Skin of body (tissue), 2 donors: ENCODE results near the gene THAP6.

DNA sequence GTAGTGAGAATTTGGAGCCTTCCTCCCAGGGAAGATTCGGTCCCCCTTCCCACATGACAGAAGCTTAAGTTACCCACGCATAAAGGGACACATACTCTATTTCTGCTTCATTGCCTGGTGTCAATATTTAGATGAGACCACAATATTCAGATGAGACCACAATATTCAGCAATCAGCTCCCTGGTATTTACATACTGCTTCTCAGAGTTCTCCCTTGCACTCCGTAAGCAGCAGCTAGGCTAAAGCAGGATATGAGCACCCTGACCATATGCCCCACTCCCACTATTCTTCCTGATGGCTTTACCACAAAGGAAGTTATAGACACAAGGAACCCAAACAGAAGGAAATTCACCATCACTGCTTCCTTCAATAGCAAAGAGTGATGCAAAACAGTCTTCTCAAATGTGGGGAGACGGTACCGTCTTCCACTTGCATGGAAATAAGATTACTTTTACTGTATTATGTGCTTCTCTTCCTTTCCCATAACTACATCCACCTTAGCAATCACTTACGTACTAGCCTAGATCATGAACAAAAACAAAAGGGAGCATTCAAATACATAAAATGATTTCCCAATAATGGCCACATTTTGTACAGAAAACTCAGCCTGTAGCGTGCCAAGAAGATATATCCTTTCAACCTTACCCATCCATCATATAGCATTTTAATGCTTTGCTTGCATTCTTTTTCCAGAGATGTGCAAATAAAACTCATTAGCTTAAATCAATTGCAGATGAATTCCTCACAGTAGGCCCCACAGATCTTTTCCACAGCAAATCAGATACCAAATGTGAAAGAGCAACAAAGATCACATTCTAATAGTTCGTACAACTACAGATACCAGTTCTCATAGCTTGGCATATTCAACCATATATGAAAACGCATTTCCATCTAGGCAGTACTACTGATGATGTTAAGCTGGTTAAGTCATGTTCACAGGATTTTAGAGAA lies 20.9 kb downstream of the GRSF1 start:
- RAMPAGE, long total RNA = no peak

- RAMPAGE, long total RNA = no peak
These were observed 1.2 kb downstream of the MOB1B start for GRCh38 chr4:70903318-70903821.

DNA sequence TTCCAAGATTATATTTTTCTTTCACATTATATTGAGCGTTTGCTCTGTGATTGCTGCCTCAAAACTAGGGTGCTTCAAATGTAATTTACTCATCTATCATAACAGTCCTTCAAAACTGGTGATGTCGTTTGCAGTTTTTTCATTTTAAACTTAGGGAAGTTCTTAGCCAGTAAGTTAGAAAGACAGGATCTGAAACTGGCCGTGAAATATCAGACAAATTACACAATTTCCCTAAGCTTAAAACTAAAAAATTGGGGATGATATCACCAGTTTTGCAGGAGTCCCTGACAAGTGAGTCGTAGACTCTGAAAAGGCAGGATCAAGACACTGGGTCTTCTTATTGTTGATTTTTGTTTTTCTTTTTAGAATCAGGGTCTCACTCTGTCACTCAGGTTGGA lies 44.8 kb downstream of the MOB1B start:
- RAMPAGE, long total RNA = no peak

- RAMPAGE, long total RNA = no peak
These were observed 186.1 kb downstream of the SLC4A4 start for GRCh38 chr4:71373067-71373679.

GRCh38 chr4:71419658-71420355 lies 232.7 kb downstream of the SLC4A4 start:
- RAMPAGE, long total RNA = no peak

DNA sequence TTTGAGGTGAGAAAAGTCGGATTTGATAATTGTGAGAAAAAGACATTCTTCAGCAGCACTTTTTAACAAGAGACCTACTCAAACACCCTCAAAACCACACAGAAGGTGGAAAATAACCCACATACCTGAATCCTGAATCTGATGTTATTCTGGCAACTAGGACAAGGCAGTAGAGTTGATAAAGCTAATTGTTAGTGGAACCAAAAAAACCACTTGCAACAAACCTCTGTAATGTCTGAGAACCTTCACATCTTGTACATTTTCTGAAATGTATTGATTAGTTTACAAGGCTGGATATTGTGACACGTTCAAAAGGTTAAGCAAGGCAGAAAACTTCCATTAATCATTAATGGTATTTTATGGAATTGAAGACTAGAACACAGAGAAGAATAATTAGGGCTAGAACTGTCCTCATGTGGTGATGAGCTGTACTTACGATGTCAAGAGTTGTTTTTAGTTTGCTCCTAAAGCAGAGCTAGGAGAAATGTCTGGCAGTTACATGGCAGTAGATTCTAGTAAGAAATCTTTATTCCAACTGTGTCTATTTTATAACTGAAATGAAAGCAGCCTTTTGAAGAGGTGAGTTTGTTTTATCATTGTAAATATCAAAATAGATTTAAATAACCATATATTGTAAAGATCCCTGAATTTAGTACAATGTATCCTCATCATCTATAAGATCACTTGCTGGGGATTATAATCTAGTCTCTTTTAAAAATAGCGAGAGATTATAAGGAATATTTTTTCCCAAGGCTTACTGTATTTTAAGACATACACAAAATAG lies 12.2 kb downstream of the GC start:
- RAMPAGE, long total RNA = no peak

DNA sequence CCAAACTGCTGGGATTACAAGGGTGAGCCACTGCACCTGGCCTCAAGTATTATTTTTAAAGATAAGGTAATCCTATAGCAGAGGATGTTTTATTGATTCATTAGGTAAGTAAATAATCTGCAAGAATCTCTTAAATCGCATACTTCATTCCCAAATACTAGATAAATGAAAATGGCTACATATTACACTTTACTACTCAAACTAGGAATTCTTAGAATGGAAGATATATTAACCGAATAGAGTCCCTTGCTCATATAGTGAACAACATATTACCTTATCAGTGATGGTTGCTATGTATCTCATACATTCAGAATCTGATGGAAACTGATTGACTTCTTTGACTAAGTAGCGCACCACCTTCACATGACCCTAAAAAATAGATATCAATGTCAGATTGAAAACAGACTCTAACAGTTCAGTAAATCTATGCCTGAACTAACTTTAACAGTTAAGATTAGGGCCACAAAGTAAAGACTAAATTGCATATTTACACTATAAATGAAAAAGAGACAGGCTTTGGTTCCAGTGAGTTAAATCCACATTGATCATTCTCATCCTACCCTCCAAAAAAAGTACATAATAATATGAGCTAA lies 46.1 kb upstream of the COX18 start:
- RAMPAGE, long total RNA = no peak

DNA sequence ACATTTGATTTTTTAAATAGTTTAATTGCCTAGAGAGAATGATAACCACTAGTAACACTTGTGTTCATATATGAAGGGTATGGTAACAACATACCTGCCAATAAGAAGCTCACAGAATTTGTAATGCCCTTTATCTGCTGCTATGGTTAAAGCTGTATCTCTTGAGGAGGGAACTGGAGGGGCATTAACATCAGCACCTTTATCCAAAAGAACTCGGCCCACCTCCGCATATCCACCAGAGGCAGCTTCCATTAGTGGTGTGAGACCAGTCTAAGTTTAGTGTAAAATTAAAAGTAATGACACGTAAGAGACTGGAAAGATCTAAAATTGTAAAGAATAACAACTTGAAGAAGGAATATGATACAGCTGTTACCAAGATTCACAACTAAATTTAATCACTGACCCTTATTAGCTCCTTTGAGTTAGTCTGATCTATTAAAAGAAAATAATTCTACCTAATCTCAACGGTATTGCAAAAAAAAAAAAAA lies 50.6 kb upstream of the COX18 start:
- RAMPAGE, long total RNA = no peak

DNA sequence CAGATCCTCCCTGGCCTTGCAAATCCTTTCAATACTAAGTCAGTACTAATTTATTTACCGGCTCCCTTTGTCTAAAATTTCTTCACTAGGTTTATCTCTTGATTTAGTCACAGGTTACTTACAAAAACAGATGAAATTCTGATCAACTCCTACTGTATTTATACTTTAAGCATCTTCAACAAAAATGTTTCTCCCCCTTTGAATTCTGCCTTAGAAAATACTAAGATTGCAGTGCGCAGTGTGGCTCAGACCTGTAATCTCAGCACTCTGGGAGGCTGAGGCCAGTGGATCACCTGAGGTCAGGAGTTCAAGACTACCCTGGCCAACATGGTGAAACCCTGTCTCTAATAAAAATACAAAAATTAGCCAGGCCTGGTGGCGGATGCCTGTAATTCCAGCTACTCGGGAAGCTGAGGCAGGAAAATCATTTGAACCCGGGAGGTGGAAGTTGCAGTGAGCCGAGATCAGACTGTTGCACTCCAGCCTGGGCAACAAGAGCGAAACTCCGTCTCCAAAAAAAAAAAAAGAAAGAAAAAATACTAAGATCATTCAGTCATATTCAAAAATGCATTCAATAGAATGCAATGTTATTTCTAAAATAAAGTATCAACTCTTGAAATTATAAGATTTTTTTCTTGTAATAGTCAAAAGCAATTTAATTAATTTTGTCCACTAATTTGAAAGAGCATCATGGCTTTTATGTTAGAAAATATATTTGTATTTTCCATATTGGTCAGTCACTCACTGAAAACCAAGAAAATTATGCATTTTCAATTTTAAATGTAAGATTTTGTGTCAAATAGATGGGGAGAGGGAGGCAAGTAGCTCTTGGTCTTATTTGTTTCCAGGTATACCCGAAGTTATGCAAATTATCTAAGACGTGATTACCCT lies 4.1 kb downstream of the ANKRD17 start:
- RAMPAGE, long total RNA = no peak

- RAMPAGE, long total RNA = no peak
These were observed 21.0 kb downstream of the RASSF6 start for GRCh38 chr4:73599070-73599718.

DNA sequence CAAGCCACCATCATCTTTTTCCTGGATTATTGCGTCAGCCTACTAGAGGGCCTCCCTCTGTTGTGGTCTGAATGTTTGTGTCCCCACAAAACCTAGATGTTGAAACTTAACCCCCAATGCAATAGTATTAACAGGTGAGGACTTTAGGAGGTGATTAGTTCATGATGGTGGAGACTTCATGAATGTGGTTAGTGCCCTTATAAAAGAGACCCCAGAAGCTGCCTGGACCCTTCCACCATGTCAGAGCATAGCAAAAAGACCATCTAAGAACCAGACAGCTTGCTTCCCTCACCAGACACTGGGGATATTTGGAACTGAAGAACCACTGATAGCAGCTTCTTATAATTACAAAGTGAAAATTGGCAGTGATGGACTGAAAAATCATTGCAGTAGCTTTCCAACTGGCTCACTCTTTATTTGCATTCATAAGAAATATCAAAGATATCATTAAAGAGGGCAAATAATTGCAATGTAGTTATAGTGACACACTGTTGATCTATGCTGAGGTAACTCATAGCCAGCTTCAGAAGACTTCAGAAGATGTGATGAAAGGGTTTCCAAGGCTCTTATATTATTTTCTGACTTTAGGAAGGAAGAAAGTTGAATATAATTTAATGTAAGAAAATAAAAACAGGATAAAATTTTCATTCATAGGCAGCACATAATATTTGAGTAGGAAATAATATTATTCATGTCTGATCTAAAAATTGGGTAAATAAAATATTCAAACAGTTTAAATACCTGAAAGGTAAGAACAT lies 5.8 kb downstream of the RASSF6 start:
- RAMPAGE, long total RNA = no peak

DNA sequence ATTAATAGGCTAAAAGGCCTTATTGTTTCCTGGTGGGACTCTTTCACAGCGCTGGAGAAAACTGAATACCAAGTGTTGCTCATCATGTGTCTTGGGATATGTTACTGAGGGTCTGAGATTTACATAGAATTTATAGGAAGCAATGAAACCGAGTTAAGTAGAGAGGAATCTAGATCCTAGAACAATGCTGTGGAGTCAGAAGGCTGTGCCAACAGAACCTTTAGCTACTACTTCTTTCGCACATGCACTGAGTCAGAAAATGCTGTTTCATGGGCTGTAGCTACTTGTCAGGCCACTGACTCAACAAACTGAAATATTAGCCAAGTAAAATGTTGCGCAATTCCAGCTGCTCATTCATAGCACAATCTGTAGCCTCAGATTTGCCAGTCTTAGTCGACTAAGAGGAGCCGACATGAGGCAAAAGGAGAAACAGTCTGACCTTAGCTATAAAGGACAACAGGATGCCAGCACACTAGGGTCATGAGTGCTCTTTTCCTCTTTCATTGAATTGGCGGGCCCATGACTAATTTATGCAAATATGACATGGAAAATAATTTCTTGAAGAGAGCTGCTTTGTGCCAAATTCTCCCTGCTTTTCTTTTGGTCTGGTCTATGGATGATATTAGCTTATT lies 35.8 kb upstream of the CXCL8 start:
- RAMPAGE, long total RNA = no peak

DNA sequence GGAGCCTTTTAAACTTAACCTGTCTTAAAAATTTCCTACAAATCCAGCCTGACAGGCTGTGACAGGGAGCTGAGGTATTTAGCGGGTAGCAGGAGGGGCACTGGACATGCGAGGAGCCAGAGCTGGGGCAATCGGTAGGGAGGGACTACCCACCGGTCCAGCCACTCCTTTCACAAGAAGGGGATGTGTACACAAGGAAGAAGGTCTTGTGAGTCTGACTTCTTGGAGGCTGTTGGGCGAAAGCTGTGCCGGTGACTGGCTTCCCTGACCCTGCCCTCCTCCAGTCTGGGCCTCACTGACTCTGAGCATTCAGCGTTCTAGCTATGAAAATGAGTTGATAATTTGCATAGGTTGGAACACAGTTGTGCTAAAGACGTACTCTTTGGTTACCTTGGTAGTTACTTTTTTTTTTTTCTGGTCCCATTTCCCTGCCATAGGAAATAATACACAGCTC lies 12.7 kb upstream of the CXCL8 start:
- RAMPAGE, long total RNA = no peak

DNA sequence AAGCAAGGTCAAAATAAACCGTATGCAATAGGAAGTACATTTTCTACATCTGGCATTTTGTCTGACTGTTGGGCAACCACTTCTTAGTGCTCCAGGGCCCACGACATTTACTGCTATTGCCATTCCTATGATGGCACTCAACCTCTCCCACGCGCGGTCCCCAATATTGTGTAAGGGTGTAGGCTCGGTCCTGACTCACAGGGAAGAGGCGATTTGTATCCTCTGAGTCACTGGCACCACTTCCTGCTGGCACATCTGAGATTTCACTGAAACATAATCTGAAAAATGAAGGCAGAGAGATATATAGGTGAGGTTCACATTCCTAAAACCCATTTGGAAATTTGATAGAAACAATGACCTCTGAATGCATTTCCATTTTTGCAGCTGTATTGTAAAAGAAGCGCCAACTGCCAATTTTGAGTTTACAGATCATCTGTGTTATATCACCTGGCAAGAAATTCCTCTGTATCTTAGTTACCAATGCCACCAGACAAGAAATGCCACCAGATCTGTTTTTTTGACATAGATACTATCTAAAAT lies 9.7 kb downstream of the EREG start:
- RAMPAGE, long total RNA = no peak

GRCh38 chr4:74433475-74433973 lies 11.4 kb upstream of the AREG start:
- RAMPAGE, long total RNA = no peak

DNA sequence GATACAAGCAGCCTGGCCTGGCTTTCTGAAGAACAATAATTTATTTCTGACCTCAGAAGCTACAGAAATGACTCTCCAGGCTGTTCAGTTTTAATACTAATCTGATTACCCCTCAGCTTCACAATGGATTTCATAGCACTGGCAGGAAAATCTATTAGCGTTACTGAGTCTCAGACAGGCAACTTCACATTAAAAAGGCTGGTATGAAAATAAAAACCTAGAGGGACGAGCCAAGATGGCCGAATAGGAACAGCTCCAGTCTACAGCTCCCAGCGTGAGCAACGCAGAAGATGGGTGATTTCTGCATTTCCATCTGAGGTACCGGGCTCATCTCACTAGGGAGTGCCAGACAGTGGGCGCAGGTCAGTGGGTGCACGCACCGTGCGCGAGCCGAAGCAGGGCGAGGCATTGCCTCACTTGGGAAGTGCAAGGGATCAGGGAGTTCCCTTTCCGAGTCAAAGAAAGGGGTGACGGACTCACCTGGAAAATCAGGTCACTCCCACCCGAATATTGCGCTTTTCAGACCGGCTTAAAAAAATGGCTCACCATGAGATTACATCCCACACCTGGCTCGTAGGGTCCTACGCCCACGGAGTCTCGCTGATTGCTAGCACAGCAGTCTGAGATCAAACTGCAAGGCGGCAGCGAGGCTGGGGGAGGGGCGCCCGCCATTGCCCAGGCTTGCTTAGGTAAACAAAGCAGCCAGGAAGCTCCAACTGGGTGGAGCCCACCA lies 193.8 kb downstream of the PARM1 start:
- RAMPAGE, long total RNA = no peak

DNA sequence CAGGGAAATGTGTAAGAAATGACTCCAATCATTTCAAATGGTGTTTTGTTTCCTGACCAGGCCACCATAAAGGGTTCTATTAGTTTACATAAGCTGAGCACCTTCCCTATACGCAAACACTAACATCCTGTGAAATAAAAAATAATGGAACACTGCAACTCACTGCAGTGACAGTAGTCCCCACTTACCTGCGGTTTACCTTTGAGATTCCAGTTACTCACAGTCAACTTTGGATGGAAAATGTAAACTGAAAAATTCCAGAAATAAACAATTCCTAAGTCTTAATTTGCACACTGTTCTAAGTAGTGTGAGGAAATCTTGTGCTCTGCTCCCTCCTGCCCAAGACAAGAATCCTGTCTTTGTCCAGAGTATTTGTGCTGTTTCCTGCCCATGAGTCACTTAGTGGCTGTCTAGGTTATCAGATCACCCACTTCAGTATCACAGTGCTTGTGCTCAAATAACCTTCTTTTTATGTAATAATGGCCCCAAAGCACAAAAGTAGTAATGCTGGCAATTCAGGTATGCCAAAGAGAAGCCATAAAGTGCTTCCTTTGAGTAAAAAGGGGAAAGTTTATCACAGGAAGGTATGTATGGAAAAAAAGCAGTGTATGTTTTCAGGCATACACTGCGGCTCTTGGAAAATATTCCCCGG lies 265.2 kb downstream of the RCHY1 start:
- RAMPAGE, long total RNA = no peak

- RAMPAGE, long total RNA = no peak
These were observed at the start of gene THAP6 for GRCh38 chr4:75514145-75515267. Gene THAP6 (plus strand): TSS chr4:75514473.

DNA sequence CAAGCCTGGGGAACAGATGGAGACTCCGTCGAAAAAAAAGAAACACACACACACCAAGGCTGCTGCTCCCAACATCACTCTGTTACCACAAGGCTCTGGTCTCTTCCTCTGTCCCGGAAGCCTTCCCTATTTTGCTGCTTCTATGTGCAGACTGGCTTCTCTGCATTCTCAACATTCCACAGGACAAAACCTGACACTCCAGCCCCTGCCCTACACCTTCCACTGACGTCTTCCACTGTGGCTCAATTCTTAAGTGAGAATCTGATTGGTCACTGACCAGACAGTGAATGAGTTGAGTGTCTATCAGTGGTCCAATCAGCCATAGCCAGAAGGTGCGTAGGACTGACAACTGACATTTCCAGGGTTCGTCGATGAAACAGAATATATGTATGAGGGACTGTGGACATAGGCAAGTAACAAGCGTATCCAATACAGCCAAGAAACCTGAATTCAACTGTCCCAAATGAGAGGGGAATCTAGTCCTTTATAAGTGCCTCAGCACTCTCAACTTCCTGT lies 6.0 kb downstream of the ODAPH start:
- RAMPAGE, long total RNA = no peak

DNA sequence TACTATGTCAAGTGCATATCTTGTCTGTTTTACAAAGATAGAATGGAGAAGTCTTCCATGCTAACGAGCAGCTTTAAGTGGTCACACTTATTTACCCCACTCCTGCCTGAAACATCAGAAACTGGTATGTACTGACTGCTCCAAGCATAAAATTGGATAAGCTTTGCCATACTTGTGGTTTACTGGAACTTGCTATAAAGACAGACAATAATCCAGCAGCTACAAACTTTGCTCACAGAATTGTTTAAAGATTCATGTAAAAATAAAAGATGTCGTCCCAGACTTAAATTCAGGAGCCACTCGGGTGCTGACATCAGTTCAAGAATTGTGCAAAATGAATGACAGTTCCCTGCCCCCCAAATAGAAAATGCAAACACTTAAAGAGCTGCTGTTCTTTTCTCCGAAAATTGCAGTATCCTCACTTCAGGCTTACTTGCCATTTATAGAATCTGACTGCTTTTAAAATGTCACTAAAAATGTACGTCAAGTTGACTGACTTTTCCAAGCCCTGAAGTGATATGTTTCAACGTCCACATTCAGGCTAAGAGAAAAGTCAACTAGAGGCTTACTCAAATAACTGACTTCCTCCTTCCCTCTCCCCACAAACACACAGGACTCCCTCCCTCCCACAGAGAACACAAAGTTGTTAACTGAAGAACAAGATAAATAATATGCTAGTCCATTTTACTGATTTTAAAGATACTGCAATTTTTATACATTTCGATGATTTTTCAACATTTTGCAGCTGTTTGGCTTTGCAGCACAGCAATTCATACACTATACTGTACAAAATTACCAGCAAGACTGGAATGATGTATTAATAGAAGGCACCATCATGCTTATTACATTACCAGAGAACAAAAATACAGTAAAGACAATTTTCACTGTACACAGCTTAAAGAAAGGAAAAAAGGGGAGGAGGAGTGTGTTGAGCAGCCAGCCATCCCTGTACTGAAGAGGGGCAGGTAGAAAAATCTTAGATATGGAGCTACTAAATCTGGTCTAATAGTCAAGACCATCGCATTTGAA lies 13.7 kb upstream of the CDKL2 start:
- RAMPAGE, long total RNA = no peak